Hair follicular keratinocyte (primary cell): ENCODE measurements around the gene SERPINF2.

- RAMPAGE, long total RNA = no peak
These were observed 1.3 kb downstream of the YWHAE start for GRCh38 chr17:1398572-1399291.

DNA sequence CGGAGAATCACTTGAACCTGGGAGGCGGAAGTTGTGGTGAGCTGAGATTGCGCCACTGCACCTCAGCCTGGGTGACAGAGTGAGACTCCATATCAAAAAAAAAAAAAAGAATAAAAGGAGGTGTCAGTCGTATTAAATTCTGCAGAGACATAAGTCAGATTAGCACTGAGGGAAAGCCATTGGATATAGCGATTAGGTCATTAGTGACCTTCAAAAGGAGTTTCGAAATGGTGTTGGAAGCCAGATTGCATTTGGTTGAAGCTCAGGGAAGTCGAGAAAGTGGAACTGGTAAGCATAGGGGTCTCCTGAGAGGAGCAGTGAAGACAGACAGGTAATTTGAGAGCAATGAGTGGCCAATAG, 4.7 kb upstream of the YWHAE start:
- RAMPAGE, long total RNA = no peak

DNA sequence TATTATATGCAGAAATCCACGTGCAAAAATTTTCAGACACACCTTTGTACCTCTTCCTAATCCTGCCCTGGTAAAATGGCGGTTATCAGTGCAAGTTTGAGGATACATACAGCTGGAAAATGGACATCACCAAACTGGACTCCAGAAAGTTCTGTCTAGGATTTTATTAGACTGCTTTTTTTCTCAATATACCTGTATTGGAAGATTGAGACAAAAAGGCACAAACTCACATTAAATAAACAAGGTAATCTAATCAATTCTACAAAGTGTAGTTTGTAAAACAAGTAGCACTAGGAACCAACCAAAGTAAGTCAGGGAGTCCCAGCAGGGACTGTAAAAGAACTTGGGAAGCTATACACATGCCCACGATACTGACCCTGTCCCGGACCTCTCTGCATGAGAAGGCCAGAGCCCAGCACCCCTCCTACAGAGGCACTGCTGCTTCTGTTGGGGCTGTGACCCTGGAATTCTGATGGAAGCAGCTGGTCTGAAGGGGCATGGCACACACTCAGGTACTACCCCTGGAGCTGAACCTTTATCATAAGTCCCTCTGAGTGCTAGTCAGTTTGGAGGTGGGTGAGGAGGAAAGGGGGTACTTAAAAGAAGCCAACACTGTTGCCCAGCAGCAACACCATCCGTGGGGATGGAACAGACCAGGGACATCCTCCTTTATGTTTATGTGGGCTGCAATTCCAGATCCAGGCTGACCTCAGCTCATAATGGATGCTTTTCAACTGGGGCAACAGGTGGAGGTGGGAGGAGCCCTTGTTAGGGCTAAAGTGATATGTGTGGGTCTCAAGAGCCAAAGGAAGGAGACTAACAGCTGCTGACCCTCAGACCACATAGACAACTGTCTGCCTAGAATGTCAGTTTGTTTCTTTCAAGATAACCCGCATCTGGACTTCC, 1.7 kb upstream of the INPP5K start:
- RAMPAGE, long total RNA = no peak

DNA sequence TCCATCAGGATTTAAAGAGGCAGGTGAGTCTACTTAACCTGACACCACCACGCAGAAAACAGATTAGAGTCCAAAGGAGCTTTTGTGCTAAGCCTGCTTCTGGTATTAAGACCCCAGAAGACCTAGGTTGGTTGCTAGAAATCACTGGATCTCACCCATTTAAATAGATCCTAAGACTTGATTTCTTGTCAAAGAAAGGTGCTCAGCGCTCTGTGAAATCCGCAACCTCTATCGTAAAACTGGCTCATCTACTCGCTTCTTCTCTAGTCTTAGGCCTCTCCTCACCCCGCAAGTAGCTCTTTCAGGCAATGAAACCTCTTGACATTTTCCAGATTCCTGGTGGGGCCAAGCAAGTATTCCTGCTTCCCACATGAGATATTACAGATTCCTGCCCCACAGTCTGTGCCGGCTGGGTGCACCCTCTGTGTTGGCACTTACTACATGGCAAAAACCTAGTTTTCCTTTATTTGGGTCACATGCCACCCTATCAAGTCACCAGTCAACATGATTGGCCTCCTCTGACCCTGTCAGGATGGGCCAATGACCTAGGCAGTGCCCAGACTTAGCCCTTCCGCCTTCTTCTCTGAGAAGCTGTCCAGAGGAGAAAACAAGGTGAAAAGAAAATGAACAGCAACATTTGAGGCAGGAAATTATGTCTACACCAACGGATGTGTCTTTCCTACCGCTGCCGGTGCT, 8.9 kb downstream of the PITPNA start:
- RAMPAGE, long total RNA = no peak

DNA sequence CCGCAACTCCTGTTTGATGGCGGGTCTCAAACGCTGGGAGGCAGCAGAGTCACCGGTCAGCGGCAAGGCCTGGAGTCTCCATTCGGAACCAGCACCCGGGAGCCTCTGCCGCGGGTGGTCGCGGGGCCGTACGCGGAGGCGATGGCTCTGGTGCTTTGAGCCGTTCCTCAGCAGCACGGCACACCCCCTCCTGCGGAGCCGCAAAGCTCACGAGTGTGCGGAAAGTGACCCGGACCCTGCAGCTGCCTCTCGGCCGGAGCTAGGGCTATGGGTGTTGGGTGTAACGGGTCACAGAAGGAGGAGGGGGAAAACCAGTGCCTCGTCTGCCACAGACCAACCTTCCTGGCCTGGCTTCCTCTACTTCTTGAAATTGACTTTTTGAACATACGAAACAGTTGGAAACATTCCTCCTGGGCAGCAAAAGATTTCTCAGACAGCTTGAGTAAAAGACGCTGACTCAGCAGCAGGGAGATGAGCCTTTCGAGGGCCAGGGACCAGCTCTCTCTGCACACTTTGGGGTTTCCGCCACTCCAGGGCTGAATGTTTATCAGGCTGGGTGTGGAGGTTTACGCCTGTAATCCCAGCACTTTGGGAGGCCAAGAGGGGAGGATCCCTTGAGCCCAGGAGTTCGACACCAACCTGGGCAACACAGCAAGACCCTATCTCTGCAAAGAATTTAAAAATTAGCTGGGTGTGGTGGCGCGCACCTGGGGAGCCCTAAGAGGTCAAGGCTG, 26.3 kb upstream of the PITPNA start:
- RAMPAGE, long total RNA = no peak

DNA sequence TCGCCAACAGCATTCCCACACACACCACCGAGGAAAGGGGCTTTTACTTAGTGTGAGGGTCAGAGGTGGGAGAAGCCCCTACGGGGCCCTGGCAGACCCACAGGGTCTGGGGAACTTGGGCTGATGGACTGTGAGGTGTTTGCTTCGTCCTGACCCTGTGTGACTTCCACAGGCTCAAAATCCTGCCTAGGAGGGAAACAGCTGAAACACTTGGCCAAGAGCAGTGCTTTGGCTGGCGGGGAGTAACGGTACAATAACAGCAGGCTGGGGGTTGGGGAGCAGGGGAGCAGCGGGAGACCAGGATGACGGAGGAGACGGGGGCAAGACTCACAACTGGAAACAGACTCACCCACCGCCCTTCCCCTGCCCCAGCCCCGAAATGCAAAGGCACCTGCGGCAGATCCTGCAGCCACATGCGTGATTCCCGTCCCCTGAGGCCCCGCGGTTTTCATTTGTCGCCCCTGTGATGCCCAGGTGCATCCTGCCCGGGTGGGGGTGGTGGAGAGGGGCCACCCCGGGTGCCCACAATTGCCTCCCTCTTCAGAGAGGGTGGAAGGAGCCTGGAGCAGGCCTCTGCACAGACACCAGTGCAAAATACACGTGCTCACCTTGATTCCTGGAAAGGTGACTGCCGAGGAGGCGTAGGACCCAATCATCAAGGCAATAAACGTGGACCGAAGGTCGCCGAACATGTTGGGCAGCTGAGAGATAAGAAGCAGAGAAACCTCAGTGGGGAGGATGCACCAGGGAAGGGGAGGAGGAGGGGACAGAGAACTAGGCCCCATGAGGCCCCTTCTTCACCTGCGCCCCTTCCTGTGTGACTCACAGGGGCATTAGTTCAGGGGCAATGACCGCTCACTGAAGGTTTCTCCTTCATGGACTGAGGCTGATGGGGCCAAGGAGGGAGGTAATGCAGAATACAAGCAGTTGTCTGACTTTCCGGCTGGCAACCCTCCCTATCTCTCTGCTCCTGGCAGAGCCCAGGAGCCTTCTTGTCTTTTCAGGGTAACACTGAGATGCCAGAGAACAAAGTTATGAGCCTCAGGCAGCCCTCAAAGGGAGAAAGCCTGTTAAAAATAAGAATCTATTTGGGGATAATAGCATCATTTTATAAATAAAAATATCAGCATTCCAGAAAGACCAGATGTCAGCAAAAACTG, 30.4 kb upstream of the PITPNA start:
- RAMPAGE, long total RNA = no peak

GRCh38 chr17:1629459-1630297, 1.0 kb upstream of the SLC43A2 start:
- RAMPAGE, long total RNA = no peak

- RAMPAGE, long total RNA = no peak
These were observed 5.1 kb downstream of the SCARF1 start for GRCh38 chr17:1640096-1641129.

- RAMPAGE, long total RNA = no peak
These were observed 1.4 kb downstream of the SCARF1 start for GRCh38 chr17:1643806-1644826.

DNA sequence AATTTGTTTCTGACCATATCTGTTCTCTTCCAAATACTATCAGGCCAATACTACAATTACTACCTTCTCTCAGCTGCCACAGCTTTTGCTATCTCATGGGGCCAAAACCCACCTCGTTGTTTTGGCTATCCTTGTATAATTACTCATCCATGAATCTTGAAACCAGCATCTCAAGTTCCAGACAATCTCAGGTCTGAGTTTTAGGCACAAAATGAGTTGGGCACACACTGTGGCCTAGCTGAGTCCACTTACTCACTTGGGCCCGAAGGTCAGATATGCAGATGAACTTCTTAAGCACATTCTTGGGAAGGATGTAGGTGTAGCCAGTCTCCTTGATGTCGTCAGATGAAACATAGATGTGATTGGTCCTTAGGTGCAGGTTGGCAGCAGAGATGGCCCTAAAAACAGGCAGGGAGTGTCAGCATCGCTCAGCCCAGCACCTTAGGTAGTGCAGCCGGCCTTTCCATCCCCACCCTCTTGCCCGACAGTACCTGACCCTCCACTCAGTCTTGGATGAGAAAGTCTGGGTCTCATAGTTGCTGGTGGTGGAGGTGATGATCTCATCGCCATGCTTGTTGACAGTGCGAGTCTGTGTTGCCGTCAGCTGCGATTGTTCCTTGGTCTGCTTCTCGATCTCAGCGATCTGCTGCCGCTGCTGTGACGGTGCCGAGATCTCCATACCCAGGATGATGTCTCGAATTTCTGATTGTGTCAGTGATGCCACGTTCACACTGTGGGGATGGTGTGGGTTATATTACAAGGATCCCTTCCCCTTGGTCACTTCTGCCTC, 3.8 kb upstream of the RILP start:
- RAMPAGE, long total RNA = no peak

GRCh38 chr17:1670502-1671466, 13.9 kb downstream of the PRPF8 start:
- RAMPAGE, long total RNA = no peak

DNA sequence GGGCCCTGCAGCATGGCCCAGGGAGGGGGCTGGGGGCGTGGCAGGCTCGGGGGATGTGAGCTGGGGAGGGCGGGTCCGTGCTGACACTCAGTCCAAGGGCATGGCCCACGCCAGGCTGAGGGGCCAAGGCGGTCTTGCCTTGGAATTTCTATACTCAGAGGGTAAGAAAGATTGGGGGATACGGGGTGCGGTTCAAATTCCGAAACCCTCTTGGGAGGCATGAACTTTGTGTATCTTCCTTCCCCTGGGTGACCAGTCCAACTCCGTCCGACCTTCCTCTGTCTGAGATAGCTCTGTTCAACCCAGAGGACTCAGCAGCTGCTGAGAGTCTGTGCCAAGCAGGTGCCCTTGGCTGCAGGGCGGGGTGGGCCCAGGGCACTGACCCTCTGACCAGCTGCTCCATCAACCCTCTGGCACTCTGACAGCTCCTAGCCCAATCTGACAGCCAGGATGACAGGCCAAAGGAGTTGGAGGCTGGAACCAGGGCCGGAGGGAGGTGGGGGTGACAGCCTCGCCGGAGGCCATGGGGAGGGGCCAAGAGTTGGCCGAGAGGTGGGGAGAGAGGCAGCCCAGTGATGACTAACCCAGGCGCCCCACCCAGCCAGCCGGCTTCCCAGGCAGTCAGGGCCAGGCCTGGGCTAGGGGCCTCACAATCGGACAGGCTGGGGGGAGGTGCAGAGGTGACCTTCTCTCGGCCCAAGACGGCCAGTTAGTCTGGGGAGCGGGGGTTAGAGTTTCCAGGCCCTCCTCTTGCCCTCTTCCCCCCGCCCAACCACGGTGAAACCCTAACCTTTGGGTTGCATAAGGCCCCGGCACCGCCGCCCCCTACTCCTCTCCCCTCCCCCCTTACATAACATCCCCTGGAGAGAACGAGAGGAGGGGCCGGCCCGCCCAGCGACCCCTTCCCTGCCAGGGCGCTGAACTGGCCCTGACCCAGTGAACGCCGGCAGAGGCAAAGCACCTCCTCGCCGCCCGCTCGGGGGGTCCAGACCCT, 4.9 kb upstream of the TLCD2 start:
- RAMPAGE, long total RNA = no peak

GRCh38 chr17:1732722-1733384, 8.3 kb downstream of the WDR81 start:
- RAMPAGE, long total RNA = no peak

DNA sequence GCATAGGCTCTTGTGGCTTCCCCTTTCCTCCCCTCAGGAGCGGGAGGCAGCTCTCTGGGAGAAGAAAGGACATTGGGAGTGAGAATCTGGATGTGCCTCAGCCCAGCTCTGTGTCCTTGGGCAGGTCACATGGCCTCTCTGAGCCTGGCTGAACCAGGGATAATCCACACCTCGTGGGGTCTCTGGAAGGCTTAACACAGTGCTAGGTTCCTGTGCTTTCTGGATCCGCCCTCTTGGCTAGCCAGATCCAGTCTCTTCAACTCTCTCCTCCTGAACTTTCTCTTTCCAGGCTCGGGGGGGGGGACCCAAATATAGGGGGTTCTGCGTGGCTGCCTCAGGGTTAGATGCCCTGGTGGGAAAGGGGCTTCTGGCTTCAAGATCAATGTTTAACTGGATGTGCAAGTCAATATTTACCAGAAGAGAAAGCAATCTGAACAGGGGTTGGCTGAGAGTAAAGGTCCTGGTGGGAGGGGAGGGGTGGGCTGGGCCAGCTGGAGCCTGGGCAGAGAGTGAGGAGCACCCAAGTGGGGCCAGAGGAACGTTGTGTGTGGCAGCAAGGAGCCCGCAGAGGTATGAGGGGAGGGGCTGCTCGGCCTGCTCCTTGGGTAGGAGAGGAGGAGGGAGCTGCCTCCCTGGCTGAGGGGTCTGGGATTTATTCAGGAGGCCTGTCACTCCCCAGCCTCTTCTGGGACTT, at the start of gene SERPINF2:
Gene SERPINF2, plus strand, starts transcription at position 533 of the 694 bp plus-strand sequence.
- RAMPAGE, long total RNA = no peak

GRCh38 chr17:1762176-1762440, 248 bp downstream of the SERPINF1 start:
- RAMPAGE, long total RNA = no peak

DNA sequence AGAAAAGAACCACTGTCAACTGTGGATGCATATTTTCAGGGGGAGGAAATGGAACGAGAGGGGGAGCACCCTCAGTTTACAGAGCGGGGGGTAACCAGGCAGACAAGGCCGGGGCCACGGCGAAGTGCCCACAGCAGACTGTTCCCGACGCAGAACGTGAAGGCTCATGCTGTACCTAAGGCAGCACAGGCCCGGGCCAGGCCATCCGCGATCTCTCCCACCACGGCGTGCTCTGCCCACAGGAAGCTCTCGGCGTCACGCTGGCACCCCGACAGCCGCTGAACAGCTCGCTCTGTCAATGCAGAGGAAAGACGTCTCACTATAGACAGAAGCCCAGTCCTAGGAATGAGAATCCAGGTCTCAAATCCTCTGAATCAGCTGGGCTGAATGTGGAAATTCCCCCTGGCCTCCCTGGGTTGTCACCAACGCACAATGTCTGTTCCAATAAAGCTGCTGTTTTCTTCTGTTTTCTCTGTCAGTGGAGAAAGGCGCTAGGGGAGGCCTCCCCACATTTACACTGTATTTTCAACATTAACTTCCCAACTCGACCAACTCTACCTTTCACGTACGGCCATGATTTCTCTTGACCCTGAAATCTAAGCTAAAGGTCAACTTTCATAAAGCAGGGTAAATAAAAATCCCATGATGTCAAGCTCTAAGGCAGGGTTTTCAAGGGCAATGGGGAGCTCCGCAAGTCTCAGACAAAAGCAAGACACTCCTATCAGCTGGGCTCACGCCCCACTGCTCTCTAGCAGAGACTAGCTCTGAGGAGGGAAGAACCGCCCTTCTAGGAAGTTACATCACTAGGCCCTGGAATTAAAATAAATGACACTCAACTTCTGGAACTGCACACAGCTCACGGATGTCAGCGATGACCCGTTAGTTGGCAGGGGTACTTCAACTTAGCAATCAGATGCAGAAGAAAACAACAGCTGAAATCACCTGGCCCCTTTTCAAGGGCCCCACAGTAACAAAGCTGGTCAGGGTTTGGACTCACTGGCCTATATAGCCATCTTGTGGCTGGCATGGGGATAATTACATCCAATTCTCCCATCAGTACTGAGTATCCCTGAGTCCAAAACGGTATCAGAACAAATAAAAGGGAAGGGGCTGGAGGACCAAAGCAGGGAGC, 21.7 kb downstream of the SERPINF1 start:
- RAMPAGE, long total RNA = no peak

DNA sequence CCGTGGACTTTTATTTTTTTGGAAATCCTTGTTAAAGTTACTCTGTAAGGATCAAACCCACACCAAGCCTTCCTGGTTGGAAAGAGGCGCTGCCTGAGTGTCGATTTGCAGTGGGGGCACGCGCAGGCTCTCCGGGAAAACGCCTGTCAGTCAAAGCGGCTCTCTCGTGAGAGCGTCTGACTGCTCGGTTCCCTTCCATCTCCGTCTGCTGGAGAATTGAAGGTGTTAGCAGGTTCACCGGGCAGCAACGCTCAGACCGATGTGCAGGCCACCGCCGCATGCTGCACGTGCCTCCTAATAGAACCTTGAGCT, 75.3 kb downstream of the RPA1 start:
- RAMPAGE, long total RNA = no peak

GRCh38 chr17:1977460-1977955, 47.6 kb downstream of the RTN4RL1 start:
- RAMPAGE, long total RNA = no peak

GRCh38 chr17:1997730-1998769, 27.1 kb downstream of the RTN4RL1 start:
- RAMPAGE, long total RNA = no peak

DNA sequence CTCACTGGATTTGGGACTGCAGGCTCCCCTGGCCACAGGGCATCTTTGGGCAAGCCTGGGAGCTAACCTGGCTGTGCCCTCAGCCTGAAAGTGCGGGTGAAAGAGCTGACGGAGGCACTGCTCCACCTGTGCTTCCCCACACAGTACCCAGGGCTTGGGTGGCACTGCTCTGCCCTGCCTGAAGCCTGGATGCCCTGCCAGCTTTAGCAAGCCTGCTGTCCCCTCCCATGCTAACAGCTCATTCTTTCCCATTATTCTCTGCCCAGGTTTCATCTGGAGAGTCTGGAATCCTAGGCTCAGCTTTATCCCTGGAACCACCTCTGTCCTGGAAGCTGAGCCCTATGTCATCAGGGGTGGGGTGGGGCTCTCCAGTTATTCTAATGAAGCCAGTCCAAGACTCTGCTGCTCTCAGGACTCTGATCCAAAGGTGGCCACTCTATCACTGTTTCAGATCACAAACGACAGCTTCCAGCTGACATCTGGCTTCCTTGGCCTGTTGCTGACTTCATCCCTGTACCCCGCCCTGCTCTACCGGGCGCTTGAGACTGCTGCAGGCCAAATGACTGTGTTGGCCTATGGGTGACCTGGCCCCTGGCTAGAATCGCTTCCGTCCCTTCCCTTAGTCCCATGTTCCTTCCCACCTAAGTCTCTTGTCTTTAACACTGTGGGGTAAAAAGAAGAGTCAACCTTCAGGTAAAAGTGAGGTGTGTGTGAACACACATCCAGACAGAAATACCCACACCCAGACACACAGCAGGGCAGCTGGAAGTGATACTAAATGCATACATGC, 29.4 kb downstream of the HIC1 start:
- RAMPAGE, long total RNA = no peak